Metastatic Breast Carcinoma in the Ovary (tissue), 3 donors: Measurements from ENCODE around the genes KCNT2 and CFHR4.

GRCh38 chr1:196608303-196609442, at the start of gene KCNT2:
KCNT2 (minus strand) TSS chr1:196608440.
- PRO-cap, 3 experiments = peak in 2 of 3 experiments; most common plus-strand start chr1:196609029 (in 2); most common minus-strand start chr1:196608783 (in 1)

- PRO-cap, 3 experiments = peak in 1 of 3 experiments; most common minus-strand start chr1:196726503 (in 1)
These were observed 48.2 kb upstream of the CFHR3 start for GRCh38 chr1:196726248-196726998.

DNA sequence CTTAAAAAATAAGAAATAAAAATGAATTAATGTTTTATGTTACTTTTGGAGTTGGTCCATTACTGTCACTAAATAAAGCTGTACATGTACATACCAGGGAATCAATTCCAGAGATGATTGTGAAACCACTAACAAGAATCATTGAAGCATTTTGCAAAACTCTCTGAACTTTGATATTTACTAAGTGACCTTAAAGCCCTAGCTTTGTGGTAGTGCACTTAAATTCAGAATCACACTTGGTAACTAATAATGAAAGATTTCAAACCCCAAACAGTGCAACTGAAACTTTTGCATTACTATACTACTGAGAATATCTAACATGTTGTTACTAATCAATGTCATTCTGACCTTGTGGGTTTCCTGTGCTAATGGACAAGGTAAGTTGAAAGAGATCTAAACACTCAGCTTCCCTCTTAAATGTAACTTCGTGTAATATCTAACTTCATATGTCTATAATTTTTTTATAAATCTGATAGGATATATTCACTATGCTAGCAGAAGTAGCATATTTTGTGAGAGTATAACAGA, at the start of gene CFHR4:
TSS of gene CFHR4 (plus strand) at position 221 of the 528 bp plus-strand sequence.
- PRO-cap, 3 experiments = no peak in any of the 3 experiments

DNA sequence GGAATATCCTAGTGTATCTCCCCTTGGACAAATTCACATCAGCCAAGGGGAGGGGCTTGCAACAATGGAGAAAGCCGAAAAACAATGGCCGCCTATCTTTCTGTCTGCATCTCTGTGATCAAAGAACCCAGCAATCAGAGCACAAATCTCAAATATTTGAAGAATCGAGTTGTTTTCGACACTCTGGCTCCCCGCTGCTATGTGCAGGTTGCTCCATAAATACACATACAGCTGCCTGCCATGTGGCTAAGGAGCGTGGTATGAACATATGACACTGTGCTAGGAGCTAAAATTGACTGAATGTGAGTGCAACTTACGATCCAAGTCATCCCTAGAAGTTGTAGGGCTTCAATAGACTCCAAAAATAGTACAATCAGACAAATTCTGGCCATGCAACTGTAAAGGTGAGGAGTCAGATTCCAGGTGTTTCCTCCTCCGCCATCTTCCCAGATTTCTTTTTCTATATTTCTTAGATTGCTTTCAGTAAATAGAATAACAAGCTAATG, 8.6 kb downstream of the CFHR4 start:
- PRO-cap, 3 experiments = no peak in any of the 3 experiments

GRCh38 chr1:196896886-196897817, 9.3 kb downstream of the CFHR4 start:
- PRO-cap, 3 experiments = no peak in any of the 3 experiments

DNA sequence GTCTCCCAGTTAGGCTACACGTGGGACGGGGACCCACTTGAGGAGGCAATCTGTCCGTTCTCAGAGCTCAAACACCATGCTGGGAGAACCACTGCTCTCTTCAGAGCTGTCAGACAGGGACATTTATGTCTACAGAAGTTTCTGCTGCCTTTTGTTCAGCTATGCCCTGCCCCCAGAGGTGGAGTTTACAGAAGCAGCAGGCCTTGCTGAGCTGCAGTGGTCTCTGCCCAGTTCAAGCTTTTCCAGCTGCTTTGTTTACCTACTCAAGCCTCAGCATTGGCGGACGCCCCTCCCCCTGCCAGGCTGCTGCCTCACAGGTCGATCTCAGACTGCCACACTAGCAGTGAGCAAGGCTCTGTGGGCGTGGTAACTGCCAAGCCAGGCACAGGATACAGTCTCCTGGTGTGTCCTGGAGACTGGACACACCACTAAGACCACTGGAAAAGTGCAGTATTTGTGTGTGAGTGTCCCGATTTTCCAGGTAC, 14.5 kb downstream of the CFHR5 start:
- PRO-cap, 3 experiments = peak in 1 of 3 experiments; most common plus-strand start position 364 of the sequence (in 1)

- PRO-cap, 3 experiments = peak in 1 of 3 experiments; most common plus-strand start chr1:197097387 (in 1); most common minus-strand start chr1:197097134 (in 1)
These were observed 29.9 kb upstream of the F13B start for GRCh38 chr1:197096754-197097539.

DNA sequence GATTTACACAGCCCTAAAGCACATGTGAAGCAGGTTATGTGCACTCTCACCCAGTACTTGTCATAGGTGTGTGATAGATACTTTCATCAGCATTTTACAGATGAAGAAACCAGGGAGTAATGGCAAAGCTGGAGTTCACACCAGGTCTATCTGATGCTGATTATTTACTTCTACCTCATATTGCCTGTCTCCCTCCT, 796 bp upstream of the DENND1B start:
- PRO-cap, 3 experiments = no peak in any of the 3 experiments

GRCh38 chr1:198165975-198166235, 9.1 kb downstream of the NEK7 start:
- PRO-cap, 3 experiments = no peak in any of the 3 experiments

DNA sequence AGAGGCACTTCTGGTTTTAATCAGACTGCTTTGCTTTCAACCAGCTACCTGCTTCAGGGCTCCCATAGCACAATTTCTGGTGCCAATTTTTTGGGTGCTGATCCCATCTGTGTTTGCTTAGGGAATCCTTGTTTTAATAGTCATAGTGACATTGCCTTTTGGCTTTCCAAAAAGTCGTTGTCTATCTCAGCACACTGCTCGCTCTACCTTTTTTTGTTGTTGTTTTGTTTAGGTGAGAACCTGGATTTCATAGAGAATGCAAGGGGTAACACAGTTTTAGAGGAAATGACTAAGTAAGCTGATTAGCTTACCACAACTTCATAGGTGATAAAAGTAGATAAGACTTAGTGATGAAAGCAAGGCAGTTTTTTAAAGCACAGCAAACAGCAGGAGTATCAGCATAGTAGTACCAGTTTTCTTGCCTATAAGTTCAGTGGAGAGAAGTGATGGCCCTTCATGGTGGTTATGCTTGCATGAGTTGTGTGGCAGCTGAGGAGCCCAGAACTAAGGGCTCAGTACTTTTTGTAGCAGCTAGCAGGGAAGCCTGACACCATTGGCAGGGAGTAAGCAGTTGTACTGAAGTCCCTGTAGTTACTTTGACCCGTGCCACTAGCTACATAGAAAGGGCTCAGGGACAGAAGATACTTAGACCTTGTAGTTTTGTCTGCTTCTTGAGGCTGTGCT, 31.3 kb downstream of the NEK7 start:
- PRO-cap, 3 experiments = no peak in any of the 3 experiments

- PRO-cap, 3 experiments = no peak in any of the 3 experiments
These were observed 140.2 kb downstream of the NEK7 start for GRCh38 chr1:198296849-198297596.

GRCh38 chr1:198319451-198320003, 162.7 kb downstream of the NEK7 start:
- PRO-cap, 3 experiments = no peak in any of the 3 experiments

DNA sequence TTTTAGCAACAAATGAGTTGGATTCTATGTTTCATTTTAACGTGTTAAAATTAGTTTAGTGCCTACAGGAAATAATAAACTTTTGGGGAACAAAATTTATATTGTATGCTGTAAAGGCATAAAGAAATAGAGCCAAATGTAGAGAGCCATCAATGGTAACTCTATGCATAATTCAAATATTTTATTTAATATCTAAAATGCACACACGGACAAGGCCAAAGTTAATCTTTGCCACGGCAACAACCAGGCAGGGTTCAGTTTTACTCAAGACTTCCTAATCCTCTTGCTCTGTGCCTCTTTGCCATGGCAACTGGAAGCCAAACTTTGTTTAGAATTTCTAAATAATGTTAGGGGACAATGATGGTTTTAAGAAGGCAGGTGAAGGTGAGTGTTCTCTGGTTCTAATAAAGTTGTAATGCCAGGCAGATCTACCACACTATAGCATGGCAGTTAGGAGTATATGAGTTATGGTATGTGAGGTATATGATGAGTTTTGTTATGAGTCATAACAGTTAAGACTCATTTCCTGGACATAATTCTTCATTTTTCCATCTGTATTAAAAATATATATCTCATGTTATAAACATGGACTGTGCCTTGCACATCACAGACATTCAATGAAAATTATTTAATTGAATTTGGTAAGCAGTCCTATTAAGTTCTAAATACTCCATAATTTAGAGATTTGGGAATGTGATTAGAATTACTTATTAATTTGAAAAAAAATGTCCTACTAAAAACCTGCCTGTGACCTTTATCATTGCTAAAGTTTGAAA, 2.7 kb downstream of the PTPRC start:
- PRO-cap, 3 experiments = peak in 1 of 3 experiments; most common minus-strand start position 417 of the sequence (in 1)

DNA sequence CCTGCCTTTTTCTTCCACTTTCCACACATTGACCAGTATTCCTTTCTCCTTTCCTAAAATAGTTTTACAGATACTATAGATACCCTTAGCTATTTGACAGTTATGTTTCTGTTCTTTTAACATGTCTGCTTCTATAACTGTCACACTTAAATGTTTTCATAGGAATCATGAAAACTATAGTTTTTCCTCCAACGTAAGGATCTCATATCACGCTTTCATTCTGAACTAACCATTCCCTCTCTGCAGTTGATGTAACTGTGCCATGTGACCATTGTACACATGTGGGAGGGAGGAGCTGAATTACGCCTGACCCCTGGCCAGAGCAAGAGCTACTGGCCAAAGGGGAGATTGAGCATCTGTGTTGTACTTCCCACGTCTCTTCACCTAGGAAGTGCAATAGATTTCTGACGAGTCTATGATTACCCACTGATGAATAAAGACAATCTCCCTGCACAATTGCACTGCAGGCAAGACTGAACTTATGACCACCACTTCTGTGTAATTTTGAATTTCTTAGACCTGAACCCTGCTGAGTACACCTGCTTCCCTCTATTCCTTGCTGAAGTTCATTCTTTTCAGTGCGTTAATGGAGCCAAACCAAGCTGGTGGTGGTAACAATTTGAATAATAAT, 24.0 kb downstream of the PTPRC start:
- PRO-cap, 3 experiments = no peak in any of the 3 experiments

DNA sequence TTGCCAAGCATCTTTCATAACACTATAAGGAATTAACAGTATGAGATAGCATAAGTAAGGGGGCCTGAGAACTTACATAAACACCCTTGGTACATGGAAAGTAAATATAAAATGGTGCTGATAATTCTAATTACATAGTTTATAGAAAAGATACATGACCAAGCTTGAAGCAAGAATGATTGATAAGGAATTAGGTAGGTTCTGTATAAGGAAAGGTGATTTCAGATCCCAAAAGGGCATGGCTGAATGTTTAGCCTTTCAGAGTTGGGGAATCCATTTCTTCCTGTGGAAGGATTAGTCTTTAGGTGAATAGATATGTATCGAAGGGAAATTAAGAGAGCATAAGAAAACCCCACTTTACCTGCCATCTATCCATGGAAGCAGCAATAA, 29.7 kb downstream of the PTPRC start:
- PRO-cap, 3 experiments = no peak in any of the 3 experiments

DNA sequence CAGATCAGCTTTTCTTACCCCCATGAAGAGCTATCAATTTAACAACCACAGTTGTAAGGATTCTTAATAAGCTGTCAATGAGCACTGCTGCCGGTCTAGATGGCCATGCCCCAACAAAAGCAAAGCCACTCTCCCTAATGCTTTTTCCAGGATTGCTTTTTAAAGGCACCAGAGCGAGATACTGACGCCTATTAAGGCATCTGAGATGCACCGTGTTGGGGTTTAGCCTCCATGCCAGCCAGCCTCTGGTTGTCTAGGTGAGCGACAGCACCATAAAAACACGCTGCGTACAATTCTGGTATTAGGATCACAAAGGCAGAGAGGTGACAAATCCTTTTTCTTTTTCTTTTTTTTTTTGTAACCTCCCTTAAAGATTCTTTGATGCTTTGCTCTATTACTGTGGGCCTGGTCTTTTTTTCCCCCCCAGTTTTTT, 39.6 kb downstream of the PTPRC start:
- PRO-cap, 3 experiments = no peak in any of the 3 experiments

- PRO-cap, 3 experiments = peak in 1 of 3 experiments; most common plus-strand start chr1:198679061 (in 1)
These were observed 40.1 kb downstream of the PTPRC start for GRCh38 chr1:198678840-198679421.

DNA sequence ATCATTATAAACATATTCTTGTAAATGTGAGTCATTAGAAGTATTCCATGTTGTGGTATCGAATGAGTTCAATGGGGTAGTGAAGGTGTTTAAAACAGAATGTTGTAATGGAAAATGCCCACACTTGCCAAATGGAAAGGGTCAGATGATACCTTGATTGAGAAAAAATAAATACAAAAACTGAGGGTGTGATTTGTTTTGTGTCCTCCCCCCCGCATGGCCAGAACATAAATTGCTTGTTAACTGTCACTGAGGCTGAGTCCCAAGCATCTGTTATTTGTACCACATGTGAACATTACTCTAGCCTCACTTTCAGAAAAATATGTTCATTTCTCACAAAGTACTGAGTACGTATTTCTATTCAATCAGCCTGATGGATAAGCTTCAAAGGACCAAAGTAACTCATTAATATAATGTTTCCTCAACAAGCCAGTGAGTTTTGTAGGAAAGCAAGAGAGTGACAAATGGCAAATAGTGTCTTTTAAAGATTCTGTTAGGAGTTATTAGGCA, 5.0 kb upstream of the NR5A2 start:
- PRO-cap, 3 experiments = no peak in any of the 3 experiments

GRCh38 chr1:200129430-200129957, 102.0 kb downstream of the NR5A2 start:
- PRO-cap, 3 experiments = peak in 1 of 3 experiments; most common plus-strand start chr1:200129653 (in 1); most common minus-strand start chr1:200129603 (in 1)

- PRO-cap, 3 experiments = no peak in any of the 3 experiments
These were observed 166.6 kb downstream of the ZNF281 start for GRCh38 chr1:200243095-200243769.